Neural cell (in vitro differentiated cells): ENCODE measurements around the genes KIF1A, AGXT and CROCC2.

DNA sequence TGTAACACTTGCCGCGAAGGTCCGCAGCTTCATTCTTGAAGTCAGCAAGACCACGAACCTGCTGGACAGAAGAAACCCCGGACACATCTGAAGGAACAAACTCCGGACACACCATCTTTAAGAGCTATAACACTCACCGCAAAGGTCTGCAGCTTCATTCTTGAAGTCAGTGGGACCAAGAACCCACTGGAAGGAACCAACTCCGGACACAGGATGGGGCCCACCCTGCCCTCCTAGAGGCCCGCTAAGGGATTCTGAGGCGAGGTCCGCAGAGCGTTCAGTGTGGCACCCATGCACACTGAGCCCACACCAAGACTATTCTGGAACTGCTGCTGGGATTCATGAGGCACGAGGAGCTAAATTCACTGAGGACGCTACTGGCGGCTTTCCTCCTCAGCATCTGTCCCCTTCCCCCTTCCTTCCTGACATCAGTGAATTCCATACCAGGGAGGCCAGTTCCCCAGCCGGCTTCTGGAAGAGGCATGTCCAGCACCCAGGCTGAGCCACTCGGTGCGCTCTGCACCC, 11.4 kb downstream of the HDAC4 start:
- RAMPAGE, long total RNA, result no peak

- RAMPAGE, long total RNA, result no peak
Observed at GRCh38 chr2:239397884-239399038, 2.6 kb downstream of the HDAC4 start.

DNA sequence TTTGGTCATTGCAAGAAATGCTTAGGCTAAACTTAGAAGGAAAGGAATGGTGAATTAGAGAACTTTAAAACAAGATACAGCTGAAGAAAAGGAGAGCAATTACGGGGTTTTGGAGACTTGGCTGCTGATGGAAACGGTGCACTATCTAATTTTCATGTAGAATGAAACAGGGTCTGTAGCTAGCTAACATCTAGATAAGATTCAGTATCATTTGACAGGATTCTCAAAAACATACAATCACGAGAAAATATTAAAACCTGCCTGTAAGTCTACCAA, 1.5 kb upstream of the HDAC4 start:
- RAMPAGE, long total RNA, result no peak

GRCh38 chr2:239938476-239938965, 86.6 kb downstream of the NDUFA10 start:
- RAMPAGE, long total RNA, result no peak

- RAMPAGE, long total RNA, result no peak
Observed at GRCh38 chr2:239956638-239957165, 68.4 kb downstream of the NDUFA10 start.

- RAMPAGE, long total RNA, result no peak
Observed at GRCh38 chr2:240236302-240236928, 96.0 kb upstream of the OTOS start.

- RAMPAGE, long total RNA, result no peak
Observed at GRCh38 chr2:240426750-240427336, 8.6 kb upstream of the GPC1 start.

- RAMPAGE, long total RNA, result no peak
Observed at GRCh38 chr2:240436138-240436593, 703 bp downstream of the GPC1 start.

DNA sequence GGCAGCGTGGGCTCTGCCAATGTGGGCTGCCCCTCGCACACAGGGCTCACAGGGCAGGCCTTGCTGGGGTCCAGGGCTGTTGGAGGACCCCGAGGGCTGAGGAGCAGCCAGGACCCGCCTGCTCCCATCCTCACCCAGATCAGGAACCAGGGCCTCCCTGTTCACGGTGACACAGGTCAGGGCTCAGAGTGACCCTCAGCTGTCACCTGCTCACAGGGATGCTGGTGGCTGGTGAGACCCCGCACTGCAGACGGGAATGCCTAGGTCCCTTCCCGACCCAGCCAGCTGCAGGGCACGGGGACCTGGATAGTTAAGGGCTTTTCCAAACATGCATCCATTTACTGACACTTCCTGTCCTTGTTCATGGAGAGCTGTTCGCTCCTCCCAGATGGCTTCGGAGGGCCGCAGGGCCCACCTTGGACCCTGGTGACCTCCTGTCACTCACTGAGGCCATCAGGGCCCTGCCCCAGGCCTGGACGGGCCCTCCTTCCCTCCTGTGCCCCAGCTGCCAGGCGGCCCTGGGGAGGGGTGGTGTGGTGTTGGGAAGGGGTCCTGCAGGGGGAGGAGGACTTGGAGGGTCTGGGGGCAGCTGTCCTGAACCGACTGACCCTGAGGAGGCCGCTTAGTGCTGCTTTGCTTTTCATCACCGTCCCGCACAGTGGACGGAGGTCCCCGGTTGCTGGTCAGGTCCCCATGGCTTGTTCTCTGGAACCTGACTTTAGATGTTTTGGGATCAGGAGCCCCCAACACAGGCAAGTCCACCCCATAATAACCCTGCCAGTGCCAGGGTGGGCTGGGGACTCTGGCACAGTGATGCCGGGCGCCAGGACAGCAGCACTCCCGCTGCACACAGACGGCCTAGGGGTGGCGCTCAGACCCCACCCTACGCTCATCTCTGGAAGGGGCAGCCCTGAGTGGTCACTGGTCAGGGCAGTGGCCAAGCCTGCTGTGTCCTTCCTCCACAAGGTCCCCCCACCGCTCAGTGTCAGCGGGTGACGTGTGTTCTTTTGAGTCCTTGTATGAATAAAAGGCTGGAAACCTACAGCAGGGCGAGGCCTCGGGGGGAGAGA, 31.9 kb downstream of the GPC1 start:
- RAMPAGE, long total RNA, result no peak

DNA sequence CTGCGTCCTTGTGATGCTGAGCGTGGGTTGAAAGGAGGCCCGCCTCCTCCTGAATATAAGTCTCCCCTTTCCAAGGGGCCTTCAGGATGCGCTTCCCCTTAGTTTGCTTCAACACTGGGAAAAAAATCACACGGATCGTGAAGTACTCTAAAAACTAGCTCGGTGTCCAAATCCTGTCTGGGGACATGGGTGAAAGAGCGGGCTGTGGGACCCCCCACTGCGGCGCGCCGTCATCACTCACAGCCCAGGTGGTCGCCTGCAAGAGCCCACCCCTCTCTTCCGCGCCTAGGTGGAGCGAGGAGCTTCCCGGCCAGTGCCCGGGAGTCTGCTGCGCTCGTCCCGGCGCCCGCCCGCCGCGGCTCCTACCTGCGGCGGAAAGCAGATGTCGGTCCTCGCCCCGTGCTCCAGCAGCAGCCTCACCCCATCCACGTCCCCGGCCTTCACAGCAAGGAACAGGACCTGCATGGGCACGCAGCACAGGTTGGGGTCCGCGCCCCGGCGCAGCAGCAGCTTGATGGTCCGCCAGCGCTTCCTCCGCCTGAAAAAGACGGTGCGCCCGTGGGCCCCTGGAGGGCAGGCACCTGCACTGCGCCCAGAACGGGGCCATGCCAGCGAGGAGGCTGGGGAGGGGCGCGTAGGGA, 37.7 kb downstream of the ANKMY1 start:
- RAMPAGE, long total RNA, result no peak

GRCh38 chr2:240578095-240578786, 8.3 kb upstream of the CAPN10 start:
- RAMPAGE, long total RNA, result no peak

DNA sequence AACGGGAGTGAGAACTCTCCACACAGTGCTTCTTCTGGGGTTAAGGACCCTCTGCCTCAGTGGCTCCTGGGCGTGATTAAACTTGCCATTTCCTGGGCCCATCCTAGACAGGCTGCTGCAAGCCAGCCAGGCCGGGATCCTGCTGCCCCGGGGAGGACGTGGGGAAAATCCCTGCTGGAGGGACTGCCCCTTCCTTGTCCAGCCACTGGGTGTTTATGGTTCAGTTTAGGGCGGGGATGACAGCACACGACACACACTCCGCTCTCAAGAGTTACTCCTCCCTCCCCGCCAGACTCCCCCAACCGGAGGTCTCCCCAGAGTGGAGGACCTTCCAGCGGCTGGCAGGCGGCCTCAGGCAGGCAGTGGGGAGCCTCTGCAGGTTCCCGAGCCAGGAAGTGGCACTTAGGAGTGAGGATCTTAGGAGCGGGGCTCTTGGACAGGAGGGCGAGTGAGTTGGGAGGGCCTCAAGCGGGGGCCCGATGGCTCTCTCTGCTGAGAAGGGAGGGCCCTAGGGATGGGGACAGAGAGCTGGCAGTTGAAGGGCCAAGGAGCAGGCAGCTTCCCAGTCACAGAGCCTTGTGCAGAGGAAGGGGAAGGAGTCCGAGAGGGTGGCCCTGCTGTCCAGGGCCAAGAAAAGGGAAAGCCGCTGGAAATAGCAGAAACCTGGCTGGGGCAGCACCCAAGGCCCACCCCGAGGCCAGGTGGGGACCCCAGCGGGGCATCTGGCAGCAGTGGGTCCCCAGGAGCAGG, 5.7 kb upstream of the GPR35 start:
- RAMPAGE, long total RNA, result no peak

DNA sequence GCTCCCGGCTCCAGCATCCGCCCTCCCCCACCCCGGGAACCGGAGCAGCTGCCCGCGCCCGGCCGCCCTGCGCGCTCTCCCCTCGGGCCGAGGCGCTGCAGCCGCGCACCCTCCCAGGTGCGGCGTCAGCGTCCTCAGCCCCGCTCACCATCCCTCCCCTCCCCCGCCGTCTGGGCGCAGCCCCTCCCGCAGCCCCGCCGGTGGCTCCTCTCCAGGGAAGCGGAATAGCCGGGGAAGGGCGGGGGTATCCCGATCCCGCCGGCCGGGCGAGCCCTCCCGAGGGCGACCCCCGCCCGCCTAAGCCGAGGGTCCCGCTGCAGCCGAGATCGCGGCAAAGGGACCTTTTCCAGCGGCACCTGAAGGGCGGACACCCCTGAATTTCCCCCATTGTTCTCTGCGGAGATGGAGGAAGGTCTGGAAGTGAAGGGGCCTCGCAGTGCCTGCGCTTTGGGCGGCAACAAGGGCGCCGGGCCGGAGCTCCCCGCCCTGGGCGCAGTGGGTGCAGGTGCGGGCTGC, 428 bp downstream of the KIF1A start:
- RAMPAGE, long total RNA, result no peak

GRCh38 chr2:240820049-240820932, at the start of gene KIF1A:
Gene KIF1A (minus strand): TSS chr2:240820219.
- RAMPAGE, long total RNA, result start-site peak on the minus strand at chr2:240820164-240820238, 5,358 and 6,763 reads in 2 replicates

DNA sequence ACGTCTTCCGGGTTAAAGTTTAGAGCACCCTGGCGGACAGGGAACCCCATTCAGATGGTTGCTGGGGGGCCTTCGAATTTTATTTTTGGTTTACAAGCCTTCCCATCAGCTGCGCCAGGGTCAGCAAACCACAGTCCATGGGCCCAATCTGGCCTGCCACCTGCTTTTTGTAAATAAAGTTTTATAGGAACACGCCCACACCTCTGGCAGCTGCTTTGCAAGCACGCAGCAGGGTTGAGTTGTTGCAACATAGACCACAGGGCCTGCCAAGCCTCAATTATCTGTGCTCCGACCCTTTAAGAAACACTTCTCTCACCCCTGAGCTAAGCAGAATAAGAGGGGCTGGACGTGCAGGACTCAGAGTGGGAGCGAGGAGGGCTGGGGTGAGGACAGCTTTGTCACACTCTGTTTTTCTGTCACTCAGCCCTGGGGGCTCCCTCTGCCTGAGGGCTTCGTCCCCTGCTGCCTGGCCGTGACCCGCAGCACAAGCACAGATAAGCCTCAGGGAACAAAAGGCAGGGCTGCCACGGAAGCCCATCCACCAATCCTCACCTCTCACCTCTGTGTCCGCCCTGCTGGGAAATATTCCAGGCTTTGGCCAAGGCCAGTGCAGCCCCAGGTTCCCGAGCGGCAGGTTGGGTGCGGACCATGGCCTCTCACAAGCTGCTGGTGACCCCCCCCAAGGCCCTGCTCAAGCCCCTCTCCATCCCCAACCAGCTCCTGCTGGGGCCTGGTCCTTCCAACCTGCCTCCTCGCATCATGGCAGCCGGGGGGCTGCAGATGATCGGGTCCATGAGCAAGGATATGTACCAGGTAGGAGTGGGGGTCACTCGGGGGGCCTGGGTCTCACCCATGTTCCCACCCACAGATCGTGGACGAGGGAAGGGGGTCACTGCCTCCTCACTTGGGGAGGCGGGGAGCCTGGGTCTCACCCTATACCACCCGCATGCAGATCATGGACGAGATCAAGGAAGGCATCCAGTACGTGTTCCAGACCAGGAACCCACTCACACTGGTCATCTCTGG, at the start of gene AGXT:
Gene AGXT, plus strand, starts transcription at position 607 of the 1,026 bp plus-strand sequence.
- RAMPAGE, long total RNA, result no peak

DNA sequence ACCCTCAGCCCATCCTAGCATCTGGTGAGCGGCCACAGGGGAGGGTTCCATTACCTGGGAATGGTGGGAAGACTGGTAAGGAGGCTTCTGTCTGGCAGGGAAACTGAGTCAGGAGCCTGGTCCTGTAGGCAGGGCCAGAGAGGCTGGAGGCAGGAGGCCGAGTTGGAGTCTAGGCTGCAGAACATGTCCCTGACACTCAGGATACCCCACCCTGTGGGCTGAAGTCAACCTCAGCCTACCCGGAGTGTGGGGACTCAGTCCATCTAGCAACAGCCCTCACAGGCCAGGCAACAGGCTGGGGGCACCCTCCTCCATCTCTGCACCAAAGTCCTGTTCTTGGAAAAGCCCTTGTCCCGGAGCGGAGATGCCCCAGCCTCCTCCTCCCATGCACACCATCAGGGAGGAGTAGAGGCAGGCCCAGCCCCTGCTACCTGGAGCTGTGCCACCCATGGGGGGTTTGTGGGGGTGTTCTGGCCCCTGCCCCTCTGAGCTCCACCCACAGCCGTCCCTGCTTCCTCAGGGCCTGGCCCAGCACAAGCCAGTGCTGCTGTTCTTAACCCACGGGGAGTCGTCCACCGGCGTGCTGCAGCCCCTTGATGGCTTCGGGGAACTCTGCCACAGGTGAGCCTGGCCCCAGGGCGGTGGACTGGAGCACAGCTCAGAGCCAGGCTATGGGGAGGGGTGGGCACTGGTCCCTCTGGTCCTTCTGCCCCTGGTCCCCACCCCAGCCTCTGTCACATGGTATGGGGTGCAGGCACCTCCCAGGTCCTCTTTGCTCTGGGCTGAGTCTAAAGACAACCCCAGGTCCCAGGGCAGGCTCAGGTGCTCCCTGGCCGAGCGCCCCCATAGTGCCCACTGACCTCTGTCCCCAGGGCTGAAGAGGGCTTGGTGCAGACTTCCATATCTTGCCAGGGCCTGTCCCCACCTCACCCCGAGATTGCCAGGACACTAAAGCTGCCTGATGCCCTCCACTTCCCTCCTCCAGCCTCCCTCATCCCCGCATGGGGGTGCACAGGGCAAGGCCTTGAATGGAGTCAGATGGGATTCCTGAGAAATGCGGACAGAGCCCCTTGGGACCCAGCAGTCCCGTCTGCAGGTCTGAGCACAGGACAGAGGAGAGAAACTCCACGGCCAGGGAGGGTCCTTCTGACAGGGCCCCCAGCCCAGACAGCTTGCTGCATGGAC, 2.6 kb downstream of the AGXT start:
- RAMPAGE, long total RNA, result no peak

DNA sequence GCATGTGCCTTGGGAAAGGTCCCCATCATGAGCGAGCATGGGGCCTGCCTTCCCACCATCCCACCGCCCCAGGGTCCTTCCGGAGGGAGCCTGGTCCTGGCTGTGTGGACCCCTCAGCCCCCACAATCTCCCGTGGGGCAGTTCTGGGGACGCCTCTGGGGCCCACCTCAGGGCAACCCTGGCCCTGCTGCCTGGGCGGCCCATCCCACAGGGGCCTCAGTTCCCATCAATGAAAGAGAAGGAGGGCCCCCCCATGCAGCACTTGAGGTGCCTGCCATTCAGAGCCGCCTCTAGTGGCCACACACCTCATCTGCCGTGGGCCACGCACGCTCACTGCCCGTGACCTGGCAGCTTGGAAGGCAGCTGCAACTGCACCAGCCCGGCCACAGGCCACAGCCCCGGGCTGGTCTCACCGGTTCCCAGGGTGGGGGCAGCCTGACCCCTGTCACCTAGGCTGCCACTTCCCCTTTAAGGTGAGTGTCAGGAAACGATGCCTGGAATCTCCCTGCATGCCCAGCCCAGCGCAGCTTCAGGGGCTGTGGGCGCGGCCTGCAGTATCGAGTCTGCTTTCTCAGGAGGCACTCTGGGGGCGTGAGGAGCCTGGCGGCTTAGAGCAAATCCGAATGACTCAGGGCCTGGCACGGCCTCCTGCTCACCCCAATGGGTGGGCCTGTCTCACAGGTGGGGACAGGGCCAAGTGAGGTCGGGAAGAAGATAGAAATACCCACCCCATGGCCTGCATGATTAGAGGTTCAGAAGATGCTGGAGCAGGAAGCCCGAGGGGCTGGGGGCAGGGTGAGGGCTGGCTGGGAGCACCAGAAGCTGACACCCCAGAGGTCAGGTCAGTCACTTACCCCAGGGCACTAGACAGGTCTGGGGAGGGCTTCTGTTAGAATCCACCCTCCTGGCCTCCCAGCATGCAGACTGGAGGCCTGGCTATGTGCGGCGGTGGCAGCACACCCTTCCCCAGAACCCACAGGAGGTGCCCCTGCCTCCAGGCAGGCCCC, 2.5 kb downstream of the MAB21L4 start:
- RAMPAGE, long total RNA, result no peak

DNA sequence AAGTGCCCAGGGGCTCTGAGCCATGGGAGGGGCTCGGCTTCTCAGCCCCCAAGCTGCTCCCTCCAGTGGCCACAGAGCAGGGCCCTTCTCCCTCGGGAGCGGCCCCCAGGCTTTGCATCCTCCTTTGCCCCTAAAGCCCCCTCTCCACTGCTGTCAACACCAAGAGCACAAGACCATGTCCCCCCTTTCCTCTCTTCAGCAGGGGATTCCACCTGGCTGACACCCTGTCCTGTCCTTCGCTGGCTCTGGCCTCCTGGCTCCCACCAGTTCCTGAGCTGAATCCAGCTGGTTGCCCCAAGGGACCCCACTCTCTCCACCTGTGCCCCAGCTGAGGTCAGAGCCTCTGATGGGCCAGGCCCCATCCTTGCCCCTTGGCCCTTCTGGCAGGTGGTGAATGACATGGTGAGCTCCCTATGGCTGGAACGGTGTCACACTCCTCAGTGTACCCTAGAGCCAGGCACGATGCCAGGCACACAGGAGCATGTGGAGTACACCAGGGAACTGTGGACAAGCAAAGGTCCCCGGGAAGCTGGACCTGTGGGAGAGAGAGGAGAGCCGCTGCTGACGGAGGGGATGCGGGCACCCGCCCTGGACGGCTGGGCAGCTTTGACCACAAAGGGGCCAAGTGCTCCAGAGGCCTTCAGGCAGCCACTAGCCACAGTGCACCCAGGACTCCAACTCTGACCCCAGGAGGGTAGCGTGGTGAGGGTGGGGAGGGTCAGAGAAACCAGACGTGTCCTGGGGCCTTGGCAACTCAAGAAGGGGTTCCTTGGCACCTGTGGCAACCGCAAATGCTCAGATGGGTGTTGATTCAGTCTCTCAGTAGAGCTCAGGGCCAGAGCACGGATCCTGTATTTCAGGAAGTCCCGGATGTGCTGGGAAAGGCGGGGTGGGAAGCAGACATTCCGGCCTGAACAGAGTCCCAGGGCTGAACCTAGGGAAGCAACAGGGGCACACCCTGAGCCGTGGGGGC, 2.1 kb upstream of the MAB21L4 start:
- RAMPAGE, long total RNA, result no peak

DNA sequence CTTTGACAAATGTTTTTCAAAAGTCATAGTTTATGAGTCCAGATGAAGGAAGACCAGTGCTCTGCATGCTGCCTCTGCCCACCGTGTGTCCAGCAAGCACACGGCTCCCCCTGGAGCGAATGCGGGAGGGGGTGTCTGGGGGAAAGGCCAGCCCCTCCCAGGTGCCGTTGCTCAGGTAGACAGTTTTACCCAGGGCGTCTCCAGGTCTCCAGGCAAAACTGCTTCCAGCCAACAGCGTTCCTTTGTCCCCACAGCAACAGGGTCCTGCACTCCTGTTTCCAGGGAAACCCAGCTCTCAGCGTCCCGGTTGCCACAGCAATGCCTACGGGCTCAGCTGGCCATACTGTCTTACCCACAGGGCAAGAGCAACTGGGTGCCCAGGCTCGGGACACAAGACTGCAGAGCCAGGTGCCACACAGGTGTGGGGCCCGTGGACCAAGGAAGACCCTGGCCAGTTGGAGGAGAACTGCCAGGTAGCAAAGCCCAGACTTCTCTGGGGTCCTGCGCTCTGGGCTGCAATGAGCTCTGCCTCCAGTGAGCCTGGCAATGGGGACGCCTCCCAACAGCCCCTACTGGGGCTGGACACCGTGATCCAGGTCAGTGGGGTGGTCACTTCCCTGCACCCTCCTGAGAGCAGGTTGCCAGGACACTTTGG, at the start of gene CROCC2:
Gene CROCC2, plus strand, starts transcription at position 341 of the 655 bp plus-strand sequence.
- RAMPAGE, long total RNA, result no peak

GRCh38 chr2:240996929-240998045, 1.1 kb upstream of the SNED1 start:
- RAMPAGE, long total RNA, result no peak